Brain (tissue), 1 donor: ENCODE results near the gene PDK2.

DNA sequence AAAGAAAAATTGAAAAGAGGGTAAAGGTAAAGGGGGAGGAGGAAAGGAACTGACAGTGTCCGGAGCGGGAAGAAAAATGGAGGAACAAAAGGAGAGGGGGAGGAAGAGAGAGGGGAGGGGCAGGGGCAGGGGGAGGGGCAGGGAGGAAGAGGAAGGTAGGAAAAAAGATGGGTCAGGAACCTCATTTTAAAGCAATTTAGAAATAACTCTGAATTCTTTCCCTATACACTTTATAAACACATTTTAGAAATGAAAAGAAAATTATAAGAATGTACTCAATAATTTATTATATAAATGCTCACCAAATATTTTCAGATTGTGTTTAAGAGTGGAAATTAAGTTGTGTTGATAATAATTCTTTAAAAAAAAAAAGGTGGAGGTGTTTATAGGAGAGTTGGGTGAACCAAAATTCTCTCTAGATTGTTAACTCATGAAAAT, 6.1 kb upstream of the IGF2BP1 start:
- RRBS: no CpG with 5 or more reads among the region's 2 CpGs

DNA sequence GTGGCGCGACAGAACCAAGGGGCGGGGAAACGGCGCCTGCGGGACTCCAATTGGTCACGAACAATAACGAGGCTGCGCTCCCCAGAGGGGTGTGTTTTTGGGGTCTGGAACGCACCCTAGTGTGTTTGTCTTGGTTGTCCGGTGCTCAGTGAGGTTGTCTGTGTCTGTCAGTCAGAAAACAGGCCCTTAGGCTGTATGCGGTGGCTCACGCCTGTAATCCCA, 17.5 kb downstream of the GNGT2 start:
- RRBS: no CpG with 5 or more reads among the region's 13 CpGs

- RRBS: no CpG with 5 or more reads among the region's 5 CpGs
Observed at GRCh38 chr17:49360426-49360827, 1.6 kb downstream of the ZNF652 start.

- RRBS: no CpG with 5 or more reads among the region's 4 CpGs
Observed at GRCh38 chr17:49390035-49390424, 24.7 kb downstream of the PHB1 start.

GRCh38 chr17:49403628-49404207, 11.0 kb downstream of the PHB1 start:
- RRBS: no CpG with 5 or more reads among the region's 10 CpGs

DNA sequence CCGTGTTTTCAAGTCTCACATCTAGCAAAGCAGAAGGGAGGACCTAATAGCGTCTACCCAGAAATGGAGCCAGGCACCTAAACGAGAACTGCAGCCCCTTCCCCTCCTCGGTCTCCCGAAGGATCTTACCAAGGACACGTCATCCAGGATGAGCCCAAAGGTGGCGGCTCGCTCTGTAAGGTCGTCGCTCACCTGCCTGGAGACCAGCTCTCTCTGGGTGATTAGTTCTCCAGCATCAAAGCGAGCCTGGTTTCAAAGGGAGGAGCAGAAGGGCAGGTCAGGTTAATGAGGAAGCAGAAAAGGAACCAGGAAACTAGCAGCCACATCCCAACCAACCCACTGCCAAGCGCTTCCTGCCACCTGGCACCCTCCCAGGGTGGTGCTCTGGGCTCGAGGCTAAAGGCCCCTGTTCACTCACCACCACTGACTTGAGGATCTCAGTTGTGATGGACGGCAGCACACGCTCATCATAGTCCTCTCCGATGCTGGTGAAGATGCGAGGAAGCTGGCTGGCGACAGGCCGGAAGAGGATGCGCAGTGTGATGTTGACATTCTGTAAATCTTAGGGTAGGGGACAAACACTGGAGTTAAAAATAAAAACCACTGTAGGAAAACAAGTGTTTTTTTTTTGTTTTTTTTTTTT, 5.6 kb downstream of the PHB1 start:
- RRBS: no CpG with 5 or more reads among the region's 20 CpGs

- RRBS: 1% methylated on average over 22 of the region's 43 CpGs
Observed at GRCh38 chr17:49576590-49577102, 975 bp downstream of the NXPH3 start.

- RRBS: no CpG with 5 or more reads among the region's 11 CpGs
Observed at GRCh38 chr17:49616345-49617126, 40.9 kb downstream of the NXPH3 start.

GRCh38 chr17:49676091-49676752, 1.7 kb downstream of the SPOP start:
- RRBS: no CpG with 5 or more reads among the region's 4 CpGs

- RRBS: no CpG with 5 or more reads among the region's 2 CpGs
Observed at GRCh38 chr17:49704894-49705565, 2.7 kb downstream of the SLC35B1 start.

GRCh38 chr17:49715573-49716499, 8.1 kb upstream of the SLC35B1 start:
- RRBS: no CpG with 5 or more reads among the region's 12 CpGs

GRCh38 chr17:49845297-49845927, 2.5 kb downstream of the TAC4 start:
- RRBS: no CpG with 5 or more reads among the region's 6 CpGs

DNA sequence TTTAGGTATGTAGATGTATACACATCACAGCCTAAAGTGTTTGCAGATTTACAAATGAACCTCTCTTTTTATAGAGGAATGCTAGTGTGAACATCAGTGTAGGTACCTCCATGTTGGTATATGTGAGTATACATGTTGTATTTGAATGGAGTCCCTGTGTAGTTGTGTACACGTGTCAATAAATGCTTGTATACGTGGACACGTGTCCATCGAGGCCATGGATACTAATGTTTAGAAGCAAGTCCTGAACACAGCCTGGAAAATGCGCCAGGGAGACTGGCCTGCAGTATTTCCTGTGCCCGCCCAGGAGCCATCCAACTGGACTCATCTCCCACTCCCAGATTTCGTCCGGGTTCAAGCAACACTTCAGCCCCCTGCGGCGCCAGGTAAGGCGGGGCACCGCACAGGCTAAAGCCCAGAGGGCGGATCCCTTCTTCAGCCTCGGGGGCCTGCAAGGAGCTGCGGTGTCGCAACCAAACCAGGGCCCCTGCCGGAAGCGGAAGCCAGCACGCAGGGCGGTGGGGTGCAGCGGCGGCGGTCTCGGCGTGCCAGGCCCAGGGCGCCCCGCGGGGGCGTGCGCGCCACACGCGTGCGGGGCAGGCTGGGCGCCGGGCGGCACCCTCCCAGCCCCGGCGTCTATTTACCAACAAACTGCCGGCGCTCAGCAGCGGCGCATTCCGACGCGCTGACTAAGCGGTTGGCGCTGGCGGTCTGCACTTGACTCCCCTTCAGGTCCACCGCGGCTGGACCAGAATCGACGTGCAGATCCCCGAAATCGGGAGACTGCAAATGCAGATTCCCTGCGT, 707 bp upstream of the DLX4 start:
- RRBS: no CpG with 5 or more reads among the region's 56 CpGs

DNA sequence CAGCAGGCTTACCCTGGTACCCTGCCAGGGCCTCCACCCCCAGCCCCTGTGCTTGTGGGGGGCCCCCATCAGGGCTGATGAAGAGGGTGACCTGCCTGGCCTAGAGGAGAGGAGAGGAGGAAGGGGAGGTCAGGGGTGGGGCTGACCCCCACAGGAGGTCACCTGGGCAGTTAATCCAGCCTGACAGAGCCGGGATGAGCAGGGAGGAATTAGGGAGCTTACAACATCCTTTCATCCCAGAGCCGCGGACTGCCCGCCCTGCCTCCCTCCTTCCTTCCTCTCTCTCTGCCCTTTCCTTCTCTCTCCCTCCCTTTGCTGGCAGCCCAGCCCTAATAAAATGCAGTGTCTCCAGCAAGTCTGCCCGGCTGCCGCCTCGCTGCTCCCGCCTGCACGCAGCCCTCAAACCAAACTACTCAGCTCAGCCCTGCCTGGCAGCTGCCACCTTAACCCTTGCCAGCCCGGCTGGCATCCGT, 7.2 kb downstream of the DLX3 start:
- RRBS: 2% methylated on average over 6 of the region's 11 CpGs

- RRBS: no CpG with 5 or more reads among the region's 8 CpGs
Observed at GRCh38 chr17:50057295-50057595, 1.3 kb downstream of the ITGA3 start.

GRCh38 chr17:50057596-50058219, 1.8 kb downstream of the ITGA3 start:
- RRBS: no CpG with 5 or more reads among the region's 6 CpGs

DNA sequence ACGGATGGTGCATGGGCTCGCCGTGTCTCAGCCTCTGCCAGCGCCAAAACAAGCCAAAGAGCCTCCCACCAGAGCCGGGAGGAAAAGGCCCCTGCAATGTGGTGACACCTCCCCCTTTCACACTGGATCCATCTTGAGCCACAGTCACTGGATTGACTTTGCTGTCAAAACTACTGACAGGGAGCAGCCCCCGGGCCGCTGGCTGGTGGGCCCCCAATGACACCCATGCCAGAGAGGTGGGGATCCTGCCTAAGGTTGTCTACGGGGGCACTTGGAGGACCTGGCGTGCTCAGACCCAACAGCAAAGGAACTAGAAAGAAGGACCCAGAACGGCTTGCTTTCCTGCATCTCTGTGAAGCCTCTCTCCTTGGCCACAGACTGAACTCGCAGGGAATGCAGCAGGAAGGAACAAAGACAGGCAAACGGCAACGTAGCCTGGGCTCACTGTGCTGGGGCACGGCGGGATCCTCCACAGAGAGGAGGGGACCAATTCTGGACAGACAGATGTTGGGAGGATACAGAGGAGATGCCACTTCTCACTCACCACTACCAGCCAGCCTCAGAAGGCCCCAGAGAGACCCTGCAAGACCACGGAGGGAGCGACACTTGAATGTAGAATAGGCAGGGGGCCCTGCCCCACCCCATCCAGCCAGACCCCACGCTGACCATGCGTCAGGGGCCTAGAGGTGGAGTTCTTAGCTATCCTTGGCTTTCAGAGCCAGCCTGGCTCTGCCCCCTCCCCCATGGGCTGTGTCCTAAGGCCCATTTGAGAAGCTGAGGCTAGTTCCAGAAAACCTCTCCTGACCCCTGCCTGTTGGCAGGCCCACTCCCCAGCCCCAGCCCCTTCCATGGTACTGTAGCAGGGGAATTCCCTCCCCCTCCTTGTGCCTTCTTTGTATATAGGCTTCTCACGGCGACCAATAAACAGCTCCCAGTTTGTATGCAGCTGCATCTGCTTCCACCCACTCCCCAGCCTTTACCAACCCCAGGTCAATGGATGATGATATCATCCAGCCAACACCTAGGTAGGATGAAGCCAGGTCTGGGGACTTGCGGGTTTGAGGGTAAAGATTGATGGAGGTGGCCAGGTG, 5.3 kb upstream of the PDK2 start:
- RRBS: no CpG with 5 or more reads among the region's 22 CpGs

DNA sequence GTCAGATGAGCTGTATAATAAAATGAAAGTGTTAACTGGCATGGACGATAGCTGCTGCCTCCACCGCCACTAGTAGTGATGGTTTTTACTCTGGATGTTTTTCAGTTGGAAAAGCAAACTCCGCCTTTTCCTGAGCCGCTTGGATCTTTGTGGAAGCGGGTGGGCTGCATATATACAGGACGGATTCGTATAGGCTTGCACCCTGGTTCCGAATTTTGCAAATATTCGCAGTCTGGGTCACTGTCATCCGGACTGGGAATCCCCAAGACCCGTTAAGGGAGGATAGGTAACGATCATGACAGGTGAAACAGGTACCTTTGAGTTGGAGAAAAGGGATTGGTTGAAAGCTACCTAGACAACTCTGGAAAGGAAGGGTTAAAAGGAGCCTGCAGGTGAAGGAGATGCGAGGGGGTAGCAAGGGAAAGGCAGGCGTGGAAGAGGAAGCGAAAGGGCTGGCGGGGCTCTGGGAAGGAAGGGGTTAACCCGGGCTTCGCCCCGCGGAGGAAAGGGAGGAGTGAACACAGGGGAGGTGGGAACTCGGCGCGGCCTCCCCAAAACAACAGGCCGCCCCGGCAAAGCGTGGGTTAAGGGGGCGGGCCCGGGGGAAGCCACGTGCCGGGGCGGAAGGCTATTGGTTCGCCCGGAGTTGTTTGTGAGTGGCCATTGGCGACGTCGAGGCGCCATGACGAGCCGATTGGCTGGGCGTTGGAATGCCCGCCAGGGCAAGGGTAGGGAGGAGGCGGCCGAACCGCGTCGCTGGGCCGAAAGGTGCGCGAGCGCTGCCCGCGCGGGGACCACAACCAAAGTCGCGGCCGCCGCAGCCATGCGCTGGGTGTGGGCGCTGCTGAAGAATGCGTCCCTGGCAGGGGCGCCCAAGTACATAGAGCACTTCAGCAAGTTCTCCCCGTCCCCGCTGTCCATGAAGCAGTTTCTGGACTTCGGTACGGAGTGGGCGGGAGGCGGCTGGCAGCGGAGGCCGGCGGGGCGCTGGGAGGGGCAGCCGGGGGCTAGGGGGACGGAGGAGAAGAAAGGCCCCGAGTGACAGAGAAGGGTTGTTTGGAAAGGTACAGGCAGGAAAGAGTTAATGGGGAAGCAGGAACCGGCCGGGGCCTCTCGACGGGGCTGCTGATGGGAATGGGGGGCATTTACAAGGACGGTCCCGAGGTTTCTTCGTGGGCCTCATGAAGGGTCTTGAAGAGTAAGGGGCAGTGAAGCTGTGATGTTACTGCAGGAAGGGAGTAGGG, at the start of gene PDK2:
Gene PDK2, plus strand, starts transcription at position 739 of the 1,244 bp plus-strand sequence.
- RRBS: 1% methylated on average over 13 of the region's 81 CpGs

- RRBS: 14% methylated on average over 11 of the region's 63 CpGs
Observed at GRCh38 chr17:50116971-50117660, 12.8 kb downstream of the SAMD14 start.

DNA sequence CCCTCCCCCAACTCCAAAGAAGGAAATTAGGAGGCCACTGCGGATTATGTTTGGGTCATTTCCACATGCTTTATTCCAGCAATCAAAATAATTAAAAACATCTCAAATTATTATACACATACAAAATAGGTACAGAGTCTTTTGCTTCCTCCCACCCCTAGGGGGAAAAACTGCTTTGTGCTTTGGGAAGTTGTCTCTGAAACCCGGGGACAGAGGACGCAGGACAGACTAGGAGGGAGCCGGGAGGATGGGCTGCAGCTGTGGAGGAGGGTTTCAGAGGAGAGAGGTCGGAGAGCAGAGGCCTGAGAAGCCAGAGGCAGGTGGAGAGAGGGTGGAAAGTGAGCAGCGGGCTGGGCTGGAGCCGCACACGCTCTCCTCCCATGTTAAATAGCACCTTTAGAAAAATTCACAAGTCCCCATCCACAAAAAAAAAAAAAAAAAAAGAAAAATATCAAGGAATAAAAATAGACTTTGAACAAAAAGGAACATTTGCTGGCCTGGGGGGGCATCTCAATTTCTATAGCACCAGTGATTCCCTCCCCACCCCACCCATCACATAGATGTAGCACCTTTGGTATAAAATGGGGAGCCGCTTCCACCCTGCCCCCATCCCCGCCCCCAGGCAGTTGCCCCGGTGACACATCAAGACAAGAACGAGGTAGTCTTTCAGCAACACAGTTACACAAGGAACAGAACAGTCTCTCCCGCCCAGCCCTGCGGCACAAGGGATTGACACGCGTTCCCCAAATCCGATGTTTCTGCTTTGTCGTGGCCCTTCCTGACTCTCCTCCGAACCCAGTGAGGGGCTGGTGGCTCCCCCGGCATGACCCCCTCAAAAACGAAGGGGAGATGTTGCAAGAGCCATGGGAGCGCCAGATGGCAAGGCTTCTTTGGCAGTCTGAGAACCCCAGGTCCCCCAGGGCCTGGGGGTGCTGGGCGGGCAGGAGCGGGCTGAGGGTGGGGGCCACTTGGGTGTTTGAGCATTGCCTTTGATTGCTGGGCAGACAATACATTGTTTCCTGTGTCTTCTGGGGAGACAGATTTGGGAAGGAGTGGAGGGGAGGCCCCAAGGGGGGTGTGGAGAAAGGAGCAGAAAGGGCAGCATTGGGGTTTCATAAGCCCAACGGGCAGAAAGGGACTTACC, 17.0 kb downstream of the COL1A1 start:
- RRBS: no CpG with 5 or more reads among the region's 25 CpGs